Foreskin keratinocyte (primary cell): ENCODE measurements around the genes TXNDC5 and SLC35B3.

GRCh38 chr6:7112277-7113247 is 4.8 kb downstream of the RREB1 start:
- RAMPAGE, total RNA: no peak

DNA sequence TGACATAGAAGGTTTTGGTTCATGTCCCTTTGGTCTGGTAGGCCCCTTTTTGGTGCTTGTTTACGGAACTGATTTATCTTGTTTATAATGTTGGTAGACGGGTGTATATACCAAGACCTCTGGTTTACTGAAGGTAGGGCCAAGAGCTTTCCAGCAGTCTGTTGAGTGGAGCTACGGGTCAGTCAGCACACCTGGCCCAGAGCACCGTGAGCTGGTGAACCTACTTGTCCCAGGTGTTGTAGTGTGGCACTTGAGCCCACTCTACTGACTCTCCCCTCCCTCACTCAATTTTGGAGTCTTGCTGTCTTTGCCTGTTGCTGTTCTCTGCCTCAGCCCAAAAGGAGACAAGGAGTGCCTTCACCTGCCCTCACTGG is 22.0 kb downstream of the RREB1 start:
- RAMPAGE, total RNA: no peak

- RAMPAGE, total RNA: no peak
These were observed 62.9 kb downstream of the SSR1 start for GRCh38 chr6:7250031-7250508.

GRCh38 chr6:7252320-7252637 is 60.7 kb downstream of the SSR1 start:
- RAMPAGE, total RNA: no peak

- RAMPAGE, total RNA: no peak
These were observed 650 bp downstream of the SSR1 start for GRCh38 chr6:7312230-7312868.

DNA sequence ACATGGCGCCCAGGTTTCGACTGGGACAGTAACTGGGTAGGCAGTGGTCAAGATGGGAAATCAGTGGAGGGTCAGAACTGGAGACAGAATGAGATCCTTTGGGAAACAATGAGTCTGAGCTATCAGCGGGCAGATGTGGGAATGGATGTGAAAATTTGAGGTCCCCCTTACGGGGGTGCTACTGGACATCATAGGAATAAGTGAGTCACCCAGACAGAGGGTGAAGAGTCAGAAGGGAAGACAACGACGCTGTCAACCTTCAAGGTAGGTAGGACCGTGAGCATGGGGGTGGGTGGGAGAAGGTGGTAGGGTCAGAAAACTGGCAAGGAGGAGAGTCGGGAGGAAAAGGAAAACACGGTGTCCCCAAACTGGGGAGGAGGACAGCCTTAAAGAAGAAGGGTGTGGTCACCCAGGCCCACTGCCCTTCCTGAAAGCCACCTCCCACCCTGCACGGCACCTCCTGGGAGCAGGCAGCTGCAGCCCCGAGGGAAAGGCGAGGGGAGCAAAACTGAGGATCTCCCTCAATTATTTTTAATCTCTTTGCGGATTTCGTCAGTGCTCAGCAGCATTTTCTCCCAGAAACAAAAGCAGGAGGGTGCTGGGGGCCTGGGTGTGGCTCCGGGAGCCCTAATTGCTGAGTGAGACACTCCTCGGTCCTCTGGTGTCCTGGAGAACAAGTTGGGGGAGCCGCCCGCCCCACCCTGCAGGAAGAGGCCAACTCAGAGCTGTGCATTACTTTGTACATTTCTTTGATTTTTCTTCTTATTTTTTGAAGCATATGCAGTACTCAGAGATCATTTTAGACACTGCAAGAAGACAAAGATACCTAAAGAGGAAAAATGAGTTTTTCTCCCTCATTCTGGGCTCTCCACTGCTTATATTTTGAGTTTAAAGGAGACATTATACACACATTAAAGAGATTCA is 56.3 kb downstream of the RIOK1 start:
- RAMPAGE, total RNA: no peak

GRCh38 chr6:7542721-7543493 is 1.4 kb downstream of the DSP start:
- RAMPAGE, total RNA: no peak

GRCh38 chr6:7570146-7570753 is 19.7 kb upstream of the SNRNP48 start:
- RAMPAGE, total RNA: no peak

DNA sequence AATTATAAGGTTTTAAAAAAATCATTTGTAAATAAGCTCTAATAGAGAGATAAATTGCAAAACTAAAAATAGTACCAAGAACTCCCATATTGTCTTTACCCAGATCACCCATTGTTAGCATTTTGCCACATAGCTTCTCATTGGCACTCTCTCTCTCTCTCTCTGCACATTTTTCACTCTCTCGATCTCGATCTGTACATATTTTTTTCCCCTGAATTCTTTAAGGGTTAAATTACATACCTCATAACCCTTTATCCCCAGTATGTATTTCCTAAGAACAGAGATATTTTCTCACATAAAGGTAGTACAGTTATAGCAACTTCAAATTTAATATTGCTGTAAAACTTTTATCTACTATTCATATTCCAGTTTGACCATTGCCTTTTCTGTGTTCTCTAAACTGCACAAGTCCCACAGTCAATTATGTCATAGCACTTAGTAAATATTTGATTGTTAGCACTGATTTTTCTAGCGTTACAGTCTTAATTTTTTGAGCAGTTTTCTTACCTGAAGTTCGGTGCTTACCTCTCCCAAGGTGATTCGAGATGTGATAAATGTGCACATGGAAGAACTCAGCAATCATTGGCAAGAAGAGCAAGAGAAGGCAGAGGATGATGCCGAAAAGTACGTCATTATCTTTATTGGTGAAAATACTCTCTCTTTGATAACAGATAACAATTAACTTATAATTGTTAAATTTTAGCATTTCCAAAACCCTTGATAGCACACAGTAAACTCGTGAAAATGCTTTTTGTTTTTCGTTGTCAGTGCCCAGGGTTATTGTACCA is 15.1 kb downstream of the SNRNP48 start:
- RAMPAGE, total RNA: no peak

DNA sequence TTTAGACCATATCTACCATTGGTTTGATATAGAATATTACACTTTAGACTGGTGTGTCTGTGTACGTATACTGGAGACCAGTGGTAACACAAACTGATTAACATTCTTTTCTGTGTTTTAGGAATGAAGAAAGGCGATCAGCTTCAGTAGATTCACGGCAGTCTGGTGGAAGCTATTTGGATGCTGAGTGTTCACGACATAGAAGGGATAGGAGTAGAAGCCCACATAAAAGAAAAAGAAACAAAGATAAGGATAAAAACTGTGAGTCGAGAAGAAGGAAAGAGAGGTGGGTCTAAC is 15.9 kb downstream of the SNRNP48 start:
- RAMPAGE, total RNA: no peak

GRCh38 chr6:7701476-7702202 is 24.3 kb upstream of the BMP6 start:
- RAMPAGE, total RNA: no peak

- RAMPAGE, total RNA: no peak
These were observed 30.0 kb downstream of the TXNDC5 start for GRCh38 chr6:7880449-7881219.

GRCh38 chr6:7906881-7907562 is 3.6 kb downstream of the TXNDC5 start:
- RAMPAGE, total RNA: no peak

GRCh38 chr6:7910297-7911357 is at the start of gene TXNDC5:
TSS of gene TXNDC5 (minus strand) at chr6:7910788.
- RAMPAGE, total RNA: no peak

DNA sequence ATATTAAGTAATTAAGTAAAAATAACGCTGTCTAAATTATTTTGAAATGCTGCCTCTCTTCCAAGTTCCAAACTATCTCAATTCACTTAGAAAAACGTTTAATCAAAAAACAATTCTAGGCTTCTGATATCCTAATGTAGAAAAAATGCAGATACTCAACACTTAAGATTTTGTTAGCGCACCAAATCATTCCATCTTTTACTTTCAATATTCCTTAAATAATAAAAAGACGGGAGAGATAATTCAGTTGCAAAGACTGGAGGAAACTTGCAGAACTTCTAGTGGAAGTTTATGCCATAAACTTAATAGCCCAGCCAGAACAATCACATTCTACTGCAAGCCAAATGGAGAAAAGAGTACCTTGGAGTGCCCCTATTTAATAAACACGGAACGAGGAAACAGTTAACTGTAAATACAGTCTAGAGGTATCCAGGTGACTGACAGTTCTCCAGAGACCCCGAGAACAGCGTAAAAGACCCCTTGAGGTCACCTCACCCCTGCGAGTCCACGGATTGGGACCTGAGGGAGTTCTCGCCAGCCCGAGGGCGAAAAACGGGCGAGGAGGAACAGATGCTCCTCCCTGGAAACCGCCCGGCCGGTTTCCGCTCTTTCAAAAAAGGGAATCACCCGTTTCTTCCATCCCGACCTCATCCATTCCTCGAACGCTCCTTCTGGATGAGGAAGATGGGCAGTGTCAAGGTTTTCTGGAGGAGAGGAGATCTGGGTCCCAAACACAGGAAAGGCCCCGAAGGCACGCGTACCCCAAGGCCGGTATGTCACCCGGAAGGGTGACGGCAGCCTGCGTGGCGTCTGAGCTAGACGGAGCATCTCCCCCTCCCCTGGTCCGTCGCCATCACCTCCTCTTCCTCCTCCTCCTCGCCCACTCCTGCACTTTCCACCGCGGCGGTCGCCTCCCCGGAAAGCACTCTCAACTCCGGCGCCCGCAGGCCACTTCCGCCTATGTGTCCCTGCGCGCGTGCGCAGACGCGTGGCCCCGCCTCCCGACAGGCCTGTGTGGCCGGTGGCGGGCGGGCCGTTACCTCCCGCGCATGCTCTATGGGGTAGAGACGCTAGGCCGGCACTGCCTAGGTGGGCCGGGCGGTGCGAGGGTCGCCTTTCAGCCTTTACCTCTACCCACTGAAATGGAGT is at the start of gene SLC35B3:
SLC35B3 (minus strand) TSS at position 964 of the 1,149 bp plus-strand sequence.
- RAMPAGE, total RNA: start-site peak on the minus strand centred at position 921 of the sequence, 19 bp wide, 27 and 60 reads in 2 replicates

- RAMPAGE, total RNA: no peak
These were observed 209.3 kb upstream of the SLC35B3 start for GRCh38 chr6:8644774-8644973.

- RAMPAGE, total RNA: no peak
These were observed 231.8 kb upstream of the SLC35B3 start for GRCh38 chr6:8667086-8667513.

DNA sequence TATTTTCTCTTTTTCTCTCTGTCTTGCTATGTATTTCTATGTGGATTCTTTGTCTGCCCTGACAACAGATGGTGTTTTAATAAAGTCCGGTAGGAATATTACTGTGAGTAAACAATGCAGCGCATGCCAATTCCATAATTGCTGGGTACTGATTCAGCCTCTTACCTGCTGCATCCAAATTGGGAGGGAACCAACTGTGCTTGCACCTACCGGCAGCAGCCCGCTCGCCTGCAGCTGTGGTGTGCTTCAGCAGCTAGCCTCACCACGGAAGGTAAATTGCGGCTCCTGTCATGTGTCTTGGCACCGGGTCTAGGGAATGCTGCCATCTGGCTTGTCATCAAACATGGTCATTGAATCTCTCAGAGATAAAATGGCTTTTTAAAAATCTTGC is 704.8 kb upstream of the SLC35B3 start:
- RAMPAGE, total RNA: no peak

- RAMPAGE, total RNA: no peak
These were observed 267.8 kb downstream of the TFAP2A start for GRCh38 chr6:10147002-10147643.

DNA sequence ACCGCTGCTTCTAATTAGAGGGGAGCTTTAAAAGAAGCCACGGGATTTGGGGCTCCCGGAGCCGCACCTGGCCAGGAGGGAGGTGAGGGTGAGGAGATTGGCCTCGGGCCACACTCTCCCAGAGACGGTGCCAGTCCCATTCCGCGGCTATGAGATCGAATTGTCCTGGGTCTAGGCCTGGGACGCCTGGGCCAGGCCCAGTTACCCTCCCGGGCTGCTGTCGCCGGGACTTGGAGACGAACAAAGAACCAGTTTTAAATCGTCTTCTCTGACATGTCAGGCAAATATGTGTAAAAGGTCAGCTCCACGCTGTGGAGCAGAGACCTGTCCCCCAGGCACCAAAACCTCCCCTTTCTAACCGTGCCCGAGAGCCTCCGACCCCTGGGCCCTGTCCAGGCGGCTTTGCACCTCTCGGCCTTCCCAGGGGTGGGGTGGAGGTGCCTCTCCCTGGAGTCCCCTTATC is 5.6 kb upstream of the TFAP2A start:
- RAMPAGE, total RNA: no peak